Left lung (tissue), 1 donor: ENCODE measurements around the genes ODF3, BET1L, PSMD13, B4GALNT4 and SCT.

GRCh38 chr11:196585-196873 lies at the start of gene ODF3:
Gene ODF3, plus strand, starts transcription at chr11:196761.
- PRO-cap = no peak

DNA sequence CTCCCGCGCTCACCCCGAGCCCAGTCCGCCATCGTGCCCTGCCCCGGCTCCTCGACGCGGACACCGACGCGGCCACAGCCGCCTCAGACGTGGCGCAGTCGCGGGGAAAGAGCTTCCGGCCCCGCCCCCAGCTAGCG lies at the start of gene BET1L:
Gene BET1L (minus strand): TSS at position 110 of the 137 bp plus-strand sequence.
- PRO-cap = bidirectional peak, plus-strand start outside the sequence, minus-strand start at position 94 of the sequence

- PRO-cap = no peak
Measured at GRCh38 chr11:209370-209552, 1.8 kb downstream of the RIC8A start.

GRCh38 chr11:218765-219742 lies 11.5 kb downstream of the RIC8A start:
- PRO-cap = no peak

DNA sequence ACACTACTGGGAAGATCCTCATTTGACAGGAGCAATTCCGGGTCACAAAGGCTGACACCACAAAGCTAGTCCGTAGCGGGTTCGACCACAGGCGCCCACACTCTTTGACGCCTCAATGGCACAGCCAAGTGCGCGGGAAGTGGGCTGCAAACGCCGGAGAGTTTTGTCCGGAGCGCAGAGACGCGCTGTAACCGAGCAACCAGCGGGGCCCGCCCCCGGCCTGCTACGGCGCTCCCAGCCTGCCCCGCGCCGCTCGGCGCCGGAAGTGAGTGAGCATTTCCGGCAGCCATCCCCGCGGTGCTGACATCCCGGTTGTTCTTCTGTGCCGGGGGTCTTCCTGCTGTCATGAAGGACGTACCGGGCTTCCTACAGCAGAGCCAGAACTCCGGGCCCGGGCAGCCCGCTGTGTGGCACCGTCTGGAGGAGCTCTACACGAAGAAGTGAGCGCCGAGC lies at the start of gene PSMD13:
Gene PSMD13 (plus strand): TSS at position 272 of the 453 bp plus-strand sequence.
- PRO-cap = bidirectional peak, plus-strand start at position 292 of the sequence, minus-strand start at position 222 of the sequence

DNA sequence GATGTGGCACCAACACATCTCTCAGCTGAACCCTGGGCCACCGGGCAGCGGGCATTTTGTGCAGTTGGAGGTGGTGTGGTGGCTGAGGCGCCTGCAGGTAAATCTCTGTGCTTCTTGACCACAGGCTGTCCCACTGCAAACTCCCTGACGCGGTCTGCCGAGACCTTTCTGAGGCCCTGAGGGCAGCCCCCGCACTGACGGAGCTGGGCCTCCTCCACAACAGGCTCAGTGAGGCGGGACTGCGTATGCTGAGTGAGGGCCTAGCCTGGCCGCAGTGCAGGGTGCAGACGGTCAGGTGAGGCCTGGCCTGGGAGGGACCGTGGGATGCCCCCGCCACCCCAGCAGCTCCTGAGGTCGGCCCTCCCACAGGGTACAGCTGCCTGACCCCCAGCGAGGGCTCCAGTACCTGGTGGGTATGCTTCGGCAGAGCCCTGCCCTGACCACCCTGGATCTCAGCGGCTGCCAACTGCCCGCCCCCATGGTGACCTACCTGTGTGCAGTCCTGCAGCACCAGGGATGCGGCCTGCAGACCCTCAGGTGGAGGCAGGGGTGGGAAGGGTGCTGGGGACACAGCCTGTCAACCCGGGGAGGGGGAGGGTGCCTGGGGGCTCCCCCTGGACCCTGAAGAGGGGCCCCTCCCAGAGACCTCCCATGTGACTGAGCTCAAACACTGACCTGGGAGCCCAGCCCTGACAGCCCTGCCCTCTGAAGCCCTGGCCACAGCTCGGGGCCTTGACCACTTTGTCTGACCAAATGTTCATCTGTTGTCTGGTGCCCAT lies 4.6 kb upstream of the PGGHG start:
- PRO-cap = no peak

DNA sequence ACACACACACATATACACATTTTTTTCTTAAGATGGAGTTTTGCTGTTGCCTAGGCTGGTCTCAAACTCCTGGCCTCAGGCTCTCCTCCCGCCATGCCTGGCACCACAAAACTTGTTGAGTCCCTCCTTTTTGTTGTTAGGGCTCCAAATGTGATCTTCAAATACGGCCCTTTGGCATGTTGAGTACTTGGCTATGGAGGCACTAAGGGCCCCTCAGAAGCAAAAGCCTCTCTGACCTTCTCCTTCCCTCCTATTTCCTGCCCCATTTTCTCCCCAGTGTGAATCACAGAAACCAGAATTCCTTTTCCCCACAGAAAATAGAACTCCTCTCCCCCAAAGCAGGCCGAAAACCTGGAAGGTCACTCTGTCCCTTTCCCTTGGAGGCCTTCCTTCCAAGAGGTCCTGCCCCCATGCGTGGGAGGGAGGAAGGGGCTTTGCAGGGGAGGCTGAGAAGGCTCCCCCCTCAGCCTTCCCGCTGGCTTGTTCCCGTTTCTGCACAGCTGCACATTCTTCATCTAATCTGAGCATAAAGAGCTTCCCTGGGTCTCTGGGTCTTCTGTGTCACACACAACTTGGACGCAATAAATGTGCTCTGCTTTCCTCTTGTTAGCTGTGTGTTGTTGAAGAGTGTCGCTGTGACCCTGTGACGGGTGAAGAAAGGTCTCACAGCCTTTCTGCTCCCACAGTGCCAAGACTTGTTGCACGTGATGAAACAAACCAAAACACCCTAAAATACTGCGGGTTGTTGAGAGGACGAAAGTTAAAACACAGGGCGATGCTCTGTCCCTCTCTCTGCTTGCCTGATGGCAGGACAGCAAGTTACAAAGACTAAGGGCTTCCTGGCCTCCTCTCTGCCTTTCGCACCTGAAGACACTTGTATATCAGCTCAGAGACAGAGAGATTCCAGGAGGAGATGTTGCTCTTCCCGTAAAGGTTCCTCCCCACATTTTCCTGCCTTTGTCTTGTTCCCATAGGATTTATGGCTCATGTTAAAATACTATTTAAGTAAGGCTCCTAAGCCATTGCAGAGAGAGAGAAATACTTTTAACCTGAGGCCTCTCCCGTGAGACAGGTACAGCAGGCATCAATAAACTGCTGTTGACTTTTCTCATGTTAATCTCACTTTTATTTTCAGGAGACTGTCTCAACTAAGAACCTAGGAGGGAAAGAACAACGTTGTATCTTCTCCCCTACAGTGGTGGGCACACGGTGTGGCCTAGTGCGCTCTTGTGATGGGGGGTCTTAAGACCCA lies 15.2 kb upstream of the IFITM3 start:
- PRO-cap = no peak

DNA sequence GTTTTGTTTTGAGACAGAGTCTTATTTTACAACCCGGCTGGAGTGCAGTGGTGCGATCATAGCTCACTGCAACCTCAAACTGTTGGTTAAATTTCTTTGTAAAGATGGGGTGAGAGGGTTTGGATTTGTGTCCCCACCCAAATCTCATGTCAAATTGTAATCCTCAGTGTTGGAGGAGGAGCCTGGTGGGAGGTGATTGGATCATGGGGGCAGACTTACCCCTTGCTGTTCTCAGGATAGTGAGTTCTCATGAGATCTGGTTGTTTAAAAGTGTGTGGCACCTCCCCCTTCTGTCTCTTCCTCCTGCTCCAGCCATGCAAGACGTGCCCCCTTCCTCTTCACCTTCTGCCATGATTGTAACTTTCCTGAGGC lies 20.7 kb upstream of the IFITM3 start:
- PRO-cap = no peak

- PRO-cap = no peak
Measured at GRCh38 chr11:368868-370057, at the start of gene B4GALNT4. Gene B4GALNT4, plus strand, starts transcription at chr11:369499.

- PRO-cap = unidirectional peak, plus-strand start at chr11:534725
Measured at GRCh38 chr11:534269-535158, 862 bp downstream of the HRAS start.

DNA sequence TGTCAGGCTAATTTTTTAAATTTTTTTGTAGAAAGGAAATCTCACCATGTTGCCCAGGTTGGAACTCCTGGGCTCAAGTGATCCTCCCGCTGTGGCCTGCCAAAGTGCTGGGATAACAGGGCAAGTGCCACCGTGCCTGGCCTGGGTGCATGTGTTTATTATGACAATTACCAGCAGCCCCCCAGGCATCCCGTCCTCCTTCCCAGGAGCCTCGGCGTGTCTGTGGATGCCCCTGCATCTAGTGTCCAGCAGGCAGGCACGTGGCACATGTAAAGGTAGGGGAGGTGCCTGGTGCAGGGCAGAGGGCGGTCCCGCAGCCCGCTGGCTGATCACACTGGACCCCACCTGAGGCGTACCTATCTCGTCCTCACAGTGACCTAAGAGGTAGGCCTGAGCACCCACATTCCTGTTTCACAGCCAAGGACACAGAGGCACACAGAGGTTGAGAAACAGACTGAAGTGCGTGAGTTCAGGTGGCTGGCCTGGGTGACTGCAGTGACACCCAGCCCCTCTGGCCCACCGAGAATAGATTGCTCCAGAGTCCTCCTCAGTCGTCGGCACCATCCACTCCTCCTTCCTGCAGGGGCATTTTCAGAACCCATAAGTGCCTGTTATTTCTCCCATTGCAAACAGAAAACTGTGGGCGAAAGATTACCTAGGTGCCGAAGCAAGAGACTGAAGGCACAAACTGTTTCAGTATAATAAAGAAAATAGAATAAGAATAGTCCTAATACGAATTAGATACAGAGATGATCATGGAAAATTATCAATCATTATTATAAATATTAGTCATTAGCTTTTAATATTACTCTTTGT lies 3.0 kb upstream of the PHRF1 start:
- PRO-cap = no peak

DNA sequence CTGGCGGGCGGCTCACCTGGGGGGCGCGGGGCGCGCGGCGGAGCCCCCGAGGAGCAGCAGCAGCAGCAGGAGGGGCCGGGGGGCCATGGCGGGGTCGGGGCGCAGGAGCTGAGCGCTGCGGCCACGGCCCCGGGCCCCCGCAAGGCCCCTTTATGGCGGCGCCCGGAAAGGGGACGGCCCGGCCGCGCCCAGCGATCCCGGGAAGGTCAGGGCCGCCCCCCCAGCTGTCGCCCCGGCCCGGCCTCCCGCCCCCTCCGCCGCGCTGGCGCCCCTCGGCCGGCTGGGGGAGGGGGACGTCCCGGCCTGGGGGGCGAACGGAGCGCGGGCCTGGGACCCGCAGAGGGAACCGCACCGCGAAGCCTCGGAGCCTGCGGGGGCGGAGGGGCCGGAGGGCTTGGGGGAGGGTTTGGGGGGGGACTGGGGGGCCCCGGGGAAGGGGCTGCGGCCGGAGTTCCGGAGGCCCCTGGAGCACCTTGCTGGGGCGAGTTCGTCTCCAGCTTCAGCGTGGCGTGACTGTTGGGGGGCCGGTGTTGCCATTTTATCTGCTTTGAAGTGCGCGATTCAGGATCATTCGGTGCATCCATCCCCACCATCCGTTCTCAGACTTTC lies at the start of gene SCT:
Gene SCT (minus strand): TSS at position 125 of the 609 bp plus-strand sequence.
- PRO-cap = no peak

DNA sequence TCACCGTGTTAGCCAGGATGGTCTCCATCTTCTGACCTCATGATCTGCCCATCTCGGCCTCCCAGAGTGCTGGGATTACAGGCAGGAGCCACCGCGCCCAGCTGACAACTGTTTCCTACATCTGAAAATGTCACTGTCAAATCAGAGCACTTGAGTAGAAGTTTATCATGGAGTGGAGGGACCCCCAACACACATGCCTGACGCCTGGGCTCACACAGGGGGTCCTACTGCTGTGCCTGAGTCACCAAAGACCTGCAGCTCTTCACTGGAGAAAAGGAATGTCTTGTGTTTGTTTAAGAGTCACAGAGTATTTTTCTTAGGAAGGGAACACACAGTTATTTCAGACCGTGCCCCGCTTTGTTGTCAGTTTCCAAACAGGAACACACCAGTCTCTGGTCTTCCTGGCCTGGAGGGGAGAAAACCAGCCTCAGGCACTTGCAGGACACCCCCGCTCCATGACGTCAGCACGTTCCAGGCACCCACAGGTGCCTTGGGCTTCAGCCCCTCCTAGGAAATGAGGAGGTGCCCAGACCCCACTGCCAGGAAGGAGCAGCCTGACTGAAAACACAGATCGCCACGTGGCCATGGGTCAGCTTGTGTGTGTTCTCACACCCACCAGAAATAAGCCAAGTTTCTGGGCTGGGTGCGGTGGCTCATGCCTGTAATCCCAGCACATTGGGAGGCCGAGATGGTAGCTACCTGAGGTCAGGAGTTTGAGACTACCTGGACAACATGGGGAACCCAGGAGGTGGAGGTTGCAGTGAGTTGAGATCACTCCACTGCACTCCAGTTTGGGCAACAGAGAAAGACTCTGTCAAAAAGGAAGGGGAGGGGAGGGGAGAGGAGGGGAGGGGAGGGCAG lies 5.4 kb downstream of the DEAF1 start:
- PRO-cap = no peak

- PRO-cap = no peak
Measured at GRCh38 chr11:696837-697701, 1.5 kb downstream of the TMEM80 start.

DNA sequence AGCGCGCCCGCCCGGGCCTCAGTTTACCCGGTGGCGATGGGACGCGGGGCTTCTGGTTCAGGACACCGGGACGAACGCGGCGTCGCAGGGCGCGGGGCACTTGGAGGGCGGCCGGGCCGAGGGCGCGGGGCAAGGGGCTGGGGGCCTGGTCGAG lies 157 bp downstream of the EPS8L2 start:
- PRO-cap = no peak

DNA sequence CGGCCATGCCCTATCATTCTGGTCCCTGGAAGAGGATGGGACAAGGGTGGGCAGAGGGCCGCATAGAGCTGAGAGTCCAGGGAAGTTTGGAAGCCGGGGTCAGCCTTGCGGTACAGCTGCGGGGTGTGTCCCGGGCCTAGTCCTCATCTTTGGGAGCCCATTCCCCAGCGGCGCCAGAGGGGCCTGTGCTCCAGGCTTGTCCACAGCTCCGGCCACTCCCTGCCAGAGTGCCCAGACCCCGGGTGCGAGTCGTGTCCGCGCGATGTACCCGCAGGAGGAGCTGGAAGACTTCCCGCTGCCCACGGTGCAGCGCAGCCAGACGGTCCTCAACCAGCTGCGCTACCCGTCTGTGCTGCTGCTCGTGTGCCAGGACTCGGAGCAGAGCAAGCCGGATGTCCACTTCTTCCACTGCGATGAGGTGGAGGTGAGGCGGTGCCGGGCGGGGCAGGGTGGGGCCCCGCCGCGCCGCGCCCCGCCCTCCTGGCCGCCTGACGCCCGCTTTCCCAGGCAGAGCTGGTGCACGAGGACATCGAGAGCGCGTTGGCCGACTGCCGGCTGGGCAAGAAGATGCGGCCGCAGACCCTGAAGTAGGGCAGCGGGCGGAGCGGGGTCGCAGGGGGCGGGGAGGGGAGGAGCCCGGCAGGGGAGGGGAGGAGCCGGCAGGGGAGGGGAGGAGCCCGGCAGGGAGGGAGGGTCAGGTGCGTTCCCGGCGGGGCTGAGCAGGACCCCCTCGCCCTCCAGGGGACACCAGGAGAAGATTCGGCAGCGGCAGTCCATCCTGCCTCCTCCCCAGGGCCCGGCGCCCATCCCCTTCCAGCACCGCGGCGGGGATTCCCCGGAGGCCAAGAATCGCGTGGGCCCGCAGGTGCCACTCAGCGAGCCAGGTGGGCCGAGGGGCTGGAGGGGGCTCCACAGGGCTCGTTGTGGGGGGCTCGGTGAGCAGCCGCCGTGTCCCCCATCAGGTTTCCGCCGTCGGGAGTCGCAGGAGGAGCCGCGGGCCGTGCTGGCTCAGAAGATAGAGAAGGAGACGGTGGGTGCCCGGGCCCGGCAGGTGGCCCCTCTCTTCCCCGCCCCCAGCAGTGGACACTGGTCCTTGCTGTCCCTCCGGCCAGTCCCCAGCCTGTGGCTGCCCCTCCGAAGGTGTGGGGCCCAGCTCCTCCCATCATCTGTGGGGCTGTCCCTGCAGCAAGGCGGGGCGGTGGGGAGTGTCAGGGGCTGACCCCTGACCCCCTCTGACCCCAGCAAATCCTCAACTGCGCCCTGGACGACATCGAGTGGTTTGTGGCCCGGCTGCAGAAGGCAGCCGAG lies 14.7 kb downstream of the EPS8L2 start:
- PRO-cap = no peak

DNA sequence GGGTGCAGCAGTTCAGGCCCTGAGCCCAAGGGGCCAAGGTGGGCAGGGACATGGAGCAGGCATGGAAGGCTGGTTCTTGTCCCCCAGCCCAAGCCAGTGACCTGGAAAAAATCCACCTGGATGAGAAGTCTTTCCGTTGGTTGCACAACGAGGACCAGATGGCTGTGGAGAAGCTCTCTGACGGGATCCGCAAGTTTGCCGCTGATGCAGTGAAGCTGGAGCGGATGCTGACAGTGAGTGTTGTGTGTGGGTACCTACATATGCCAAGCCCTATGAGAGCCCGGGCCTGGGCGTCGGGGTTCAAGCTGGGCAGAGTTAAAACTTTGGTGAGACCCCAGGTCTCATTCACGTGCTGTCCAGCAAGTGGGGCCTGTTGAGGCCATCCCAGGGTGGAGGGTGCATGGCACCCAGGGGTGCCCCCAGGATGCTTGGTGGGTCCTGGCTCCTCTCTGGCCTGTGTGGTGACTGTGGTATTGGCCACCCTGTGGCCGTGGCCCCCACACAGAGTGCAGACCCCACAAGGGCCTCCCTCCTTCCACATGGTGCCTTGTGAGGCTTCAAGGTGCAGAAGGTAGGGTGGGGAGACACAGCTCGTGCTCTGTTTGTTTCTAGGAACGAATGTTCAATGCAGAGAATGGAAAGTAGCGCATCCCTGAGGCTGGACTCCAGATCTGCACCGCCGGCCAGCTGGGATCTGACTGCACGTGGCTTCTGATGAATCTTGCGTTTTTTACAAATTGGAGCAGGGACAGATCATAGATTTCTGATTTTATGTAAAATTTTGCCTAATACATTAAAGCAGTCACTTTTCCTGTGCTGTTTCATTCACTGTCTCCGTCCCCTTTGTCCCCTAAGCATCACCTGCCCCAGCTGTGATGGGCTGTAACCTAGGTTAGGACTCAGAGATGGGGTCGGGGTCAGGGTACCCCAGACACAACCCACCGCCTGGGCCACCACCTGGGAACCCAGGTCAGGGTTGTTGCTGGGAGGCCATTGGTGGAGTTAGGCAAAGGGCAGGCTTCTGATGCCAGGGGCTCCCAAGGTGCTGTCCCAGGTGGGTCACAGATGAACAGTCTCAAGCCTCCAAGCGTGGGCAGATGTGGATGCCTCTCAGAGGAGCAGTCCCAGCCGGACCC lies 12.7 kb downstream of the GATD1 start:
- PRO-cap = no peak

DNA sequence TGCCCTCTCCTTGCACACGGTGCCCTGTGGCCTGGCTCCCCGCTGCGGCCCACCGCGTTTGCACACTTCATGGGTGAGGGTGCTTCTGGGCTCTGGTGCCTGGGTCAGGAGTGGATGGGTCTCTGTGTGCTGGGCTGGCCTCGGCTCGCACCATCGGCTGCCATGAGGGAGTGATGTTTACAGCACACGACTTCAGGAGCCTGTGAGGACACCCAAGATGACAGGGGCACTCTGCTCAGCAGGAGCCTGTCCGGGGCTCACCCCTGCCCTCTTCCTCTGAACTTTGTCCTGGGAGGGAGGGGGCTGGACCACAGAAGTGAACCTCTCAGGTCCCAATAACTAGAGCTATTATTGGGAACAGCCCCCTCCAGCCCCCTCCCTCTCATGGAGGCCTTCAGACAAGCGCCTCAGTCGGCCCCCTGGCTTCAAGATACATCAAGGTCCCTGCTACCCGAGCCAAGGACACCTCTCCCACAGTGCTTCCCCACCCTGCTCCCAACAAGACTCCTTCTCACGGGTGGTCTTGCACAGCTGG lies 1.8 kb downstream of the PNPLA2 start:
- PRO-cap = no peak

DNA sequence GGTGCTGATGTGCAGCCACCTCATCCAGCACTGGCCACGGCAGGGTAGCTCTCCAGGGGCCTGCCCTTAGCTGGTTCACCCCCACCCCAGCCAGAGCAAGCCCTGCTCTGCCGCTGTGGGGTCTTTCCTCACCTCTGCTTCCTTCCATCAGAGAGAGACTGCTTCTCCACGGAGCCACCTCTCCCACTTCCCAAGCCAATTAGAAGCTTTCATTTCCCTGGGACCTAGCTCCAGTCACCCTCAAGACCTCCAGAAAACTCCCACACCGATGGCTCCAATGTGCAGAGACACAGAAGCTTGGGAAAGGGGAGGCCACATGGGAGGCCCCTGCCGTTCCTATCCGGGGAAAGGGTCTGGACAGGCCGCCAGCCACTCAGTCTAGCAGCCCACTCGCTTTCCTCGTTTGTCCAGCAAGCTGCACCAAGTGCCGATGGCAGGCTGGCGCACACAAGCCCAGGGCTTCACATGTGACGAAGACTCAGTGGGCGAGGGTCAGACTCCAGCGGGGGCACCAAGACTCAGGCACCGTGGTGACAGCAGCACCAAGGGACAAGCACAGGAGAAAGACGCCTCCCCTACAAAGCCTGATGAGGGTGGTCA lies 1.4 kb downstream of the POLR2L start:
- PRO-cap = bidirectional peak, plus-strand start at position 473 of the sequence, minus-strand start at position 385 of the sequence

DNA sequence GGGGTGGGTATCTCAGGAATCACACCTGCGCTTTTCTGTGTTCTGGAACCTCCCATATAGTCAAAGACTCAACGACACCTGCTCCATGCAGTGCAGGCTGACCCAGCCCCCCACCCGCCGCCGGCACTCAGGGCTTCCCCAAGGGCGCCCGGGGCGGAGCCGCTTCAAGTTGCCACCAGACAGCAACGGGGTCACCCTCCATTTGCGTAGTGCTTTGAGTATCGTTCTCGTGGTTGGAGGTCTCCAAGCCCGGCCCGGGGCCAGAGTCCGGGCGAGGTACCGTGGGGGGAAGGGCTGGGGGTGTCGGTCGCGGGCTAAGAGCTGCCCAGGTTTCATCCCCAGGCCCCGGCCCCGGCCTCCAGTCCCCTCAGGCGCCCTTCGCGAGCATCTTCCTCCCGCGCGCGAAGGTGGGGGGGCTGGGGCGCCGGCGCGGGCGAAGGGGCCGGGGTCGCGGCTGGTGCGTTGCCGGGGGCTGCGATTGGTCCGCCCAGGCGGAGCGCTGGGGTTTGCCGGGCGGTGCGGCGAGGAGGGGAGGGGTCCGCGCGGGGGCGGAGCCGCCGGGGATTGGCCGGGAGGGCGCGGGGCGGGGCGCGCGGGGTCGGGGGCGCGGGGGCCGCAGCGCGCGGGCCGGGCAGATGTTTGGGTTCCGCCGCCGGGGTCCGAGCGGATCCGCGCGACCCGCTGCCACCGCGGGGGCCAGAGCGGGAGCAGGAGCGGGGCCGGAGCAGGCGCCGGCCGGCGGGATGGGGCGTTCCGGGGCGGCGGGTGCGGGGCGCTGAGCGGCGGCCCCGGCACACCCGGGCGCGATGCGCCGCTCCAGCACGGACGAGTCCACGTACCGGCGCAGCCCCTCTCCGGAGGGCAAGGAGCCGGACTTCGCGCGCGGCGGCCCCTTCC lies 6.8 kb downstream of the TSPAN4 start:
- PRO-cap = no peak